HT1080 (cell line): ENCODE results near the gene GPR84.

RAMPAGE:
- cytosol, long total RNA: no peak
- long total RNA: no peak
- nucleus, long total RNA: no peak
Observed at GRCh38 chr12:53390521-53390907, 10.5 kb downstream of the SP1 start.

DNA sequence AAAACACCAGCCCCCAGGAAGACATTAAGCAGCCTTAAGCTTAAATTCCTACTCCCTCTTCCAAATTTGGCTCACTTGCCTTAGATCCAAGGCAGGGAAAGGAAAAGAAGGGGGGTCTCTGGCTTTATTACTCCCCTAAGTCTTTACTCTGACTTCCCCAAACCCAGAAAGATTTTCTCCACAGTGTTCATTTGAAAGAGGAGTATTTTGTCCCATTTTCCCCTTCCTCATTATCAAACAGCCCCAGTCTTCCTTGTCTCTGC is 8.4 kb upstream of the AMHR2 start:
RAMPAGE:
- cytosol, long total RNA: no peak
- long total RNA: no peak
- nucleus, long total RNA: no peak

GRCh38 chr12:53453098-53453917 is 1.4 kb downstream of the PCBP2 start:
RAMPAGE:
- cytosol, long total RNA: no peak
- long total RNA: no peak
- nucleus, long total RNA: no peak

RAMPAGE:
- cytosol, long total RNA: no peak
- long total RNA: no peak
- nucleus, long total RNA: no peak
Observed at GRCh38 chr12:53478968-53479871, 20.0 kb downstream of the MAP3K12 start.

RAMPAGE:
- cytosol, long total RNA: no peak
- long total RNA: no peak
- nucleus, long total RNA: no peak
Observed at GRCh38 chr12:53575460-53576309, 50.5 kb downstream of the ATF7 start.

GRCh38 chr12:53591949-53592335 is 34.2 kb downstream of the ATF7 start:
RAMPAGE:
- cytosol, long total RNA: no peak
- long total RNA: no peak
- nucleus, long total RNA: no peak

GRCh38 chr12:53659987-53660487 is 15.8 kb downstream of the ATP5MC2 start:
RAMPAGE:
- cytosol, long total RNA: no peak
- long total RNA: no peak
- nucleus, long total RNA: no peak

DNA sequence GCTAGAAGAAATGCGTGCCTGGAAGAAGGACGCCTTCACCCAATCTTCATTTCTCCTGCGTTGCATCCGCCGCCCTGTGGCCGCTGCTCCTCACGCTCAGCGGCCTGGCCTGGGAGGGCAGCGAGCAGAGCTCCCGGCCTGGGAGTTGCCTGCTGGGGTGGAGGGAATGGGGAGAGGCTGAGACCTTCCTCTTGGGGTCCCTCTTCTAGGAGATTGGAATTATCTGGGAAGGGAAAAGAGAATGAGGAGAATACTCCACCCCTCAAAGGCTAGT is 2.4 kb upstream of the HOXC12 start:
RAMPAGE:
- cytosol, long total RNA: no peak
- long total RNA: no peak
- nucleus, long total RNA: no peak

GRCh38 chr12:53990201-53990893 is 5.4 kb downstream of the HOXC10 start:
RAMPAGE:
- cytosol, long total RNA: no peak
- long total RNA: no peak
- nucleus, long total RNA: no peak

DNA sequence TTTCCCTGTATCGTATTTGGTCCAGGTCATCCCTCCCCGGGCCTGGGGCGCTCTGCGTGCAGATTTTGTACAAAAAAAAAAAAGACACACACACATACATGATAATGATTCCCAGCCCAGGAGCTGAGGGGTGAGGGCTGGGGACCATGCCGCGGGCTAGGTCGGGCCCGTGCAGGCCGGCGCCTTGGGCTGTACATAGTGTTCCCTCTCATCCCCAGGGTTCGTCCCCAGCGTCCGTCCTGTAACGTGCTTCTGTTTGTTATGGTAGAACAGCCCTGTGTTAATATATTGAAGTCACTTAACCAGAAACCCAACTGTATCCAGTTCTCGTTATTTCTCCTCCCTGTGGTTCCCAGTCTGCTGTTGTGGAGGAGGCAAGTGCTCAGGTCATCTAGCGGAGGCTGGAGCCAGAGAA is 3.1 kb downstream of the HOXC9 start:
RAMPAGE:
- cytosol, long total RNA: no peak
- long total RNA: no peak
- nucleus, long total RNA: no peak

RAMPAGE:
- cytosol, long total RNA: no peak
- long total RNA: no peak
- nucleus, long total RNA: no peak
Observed at GRCh38 chr12:54022633-54023289, 5.5 kb upstream of the HOXC6 start.

DNA sequence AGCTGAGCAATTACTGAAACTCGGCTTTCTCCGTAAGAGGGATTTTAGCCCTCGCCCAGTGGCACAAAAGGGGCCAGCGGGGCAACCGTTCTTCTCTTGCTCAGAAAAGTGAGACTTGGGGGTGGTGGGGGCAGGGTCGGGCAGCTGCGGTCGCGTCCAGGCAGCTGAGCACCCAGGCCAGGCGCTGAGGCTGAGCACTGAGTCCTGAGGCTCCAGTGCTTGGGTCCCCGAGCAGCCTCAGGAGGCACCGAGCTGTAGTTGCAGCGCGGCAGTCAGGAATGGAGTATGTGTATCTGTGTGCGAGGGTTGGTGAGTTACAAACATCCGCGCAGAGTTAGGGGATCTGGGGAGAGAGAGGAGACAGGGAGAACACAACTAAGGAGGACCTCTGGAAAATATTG is 4.1 kb upstream of the HOXC6 start:
RAMPAGE:
- cytosol, long total RNA: no peak
- long total RNA: no peak
- nucleus, long total RNA: no peak

RAMPAGE:
- cytosol, long total RNA: no peak
- long total RNA: no peak
- nucleus, long total RNA: no peak
Observed at GRCh38 chr12:54025426-54026052, 2.7 kb upstream of the HOXC6 start.

GRCh38 chr12:54029318-54030292 is 1.4 kb downstream of the HOXC6 start:
RAMPAGE:
- cytosol, long total RNA: no peak
- long total RNA: no peak
- nucleus, long total RNA: no peak

GRCh38 chr12:54051970-54052634 is 1.5 kb upstream of the HOXC4 start:
RAMPAGE:
- cytosol, long total RNA: no peak
- long total RNA: no peak
- nucleus, long total RNA: no peak

RAMPAGE:
- cytosol, long total RNA: no peak
- long total RNA: no peak
- nucleus, long total RNA: no peak
Observed at GRCh38 chr12:54077790-54078519, 24.3 kb downstream of the HOXC4 start.

GRCh38 chr12:54140745-54141473 is 47.9 kb downstream of the SMUG1 start:
RAMPAGE:
- cytosol, long total RNA: no peak
- long total RNA: no peak
- nucleus, long total RNA: no peak

GRCh38 chr12:54147463-54148084 is 41.2 kb downstream of the SMUG1 start:
RAMPAGE:
- cytosol, long total RNA: no peak
- long total RNA: no peak
- nucleus, long total RNA: no peak

DNA sequence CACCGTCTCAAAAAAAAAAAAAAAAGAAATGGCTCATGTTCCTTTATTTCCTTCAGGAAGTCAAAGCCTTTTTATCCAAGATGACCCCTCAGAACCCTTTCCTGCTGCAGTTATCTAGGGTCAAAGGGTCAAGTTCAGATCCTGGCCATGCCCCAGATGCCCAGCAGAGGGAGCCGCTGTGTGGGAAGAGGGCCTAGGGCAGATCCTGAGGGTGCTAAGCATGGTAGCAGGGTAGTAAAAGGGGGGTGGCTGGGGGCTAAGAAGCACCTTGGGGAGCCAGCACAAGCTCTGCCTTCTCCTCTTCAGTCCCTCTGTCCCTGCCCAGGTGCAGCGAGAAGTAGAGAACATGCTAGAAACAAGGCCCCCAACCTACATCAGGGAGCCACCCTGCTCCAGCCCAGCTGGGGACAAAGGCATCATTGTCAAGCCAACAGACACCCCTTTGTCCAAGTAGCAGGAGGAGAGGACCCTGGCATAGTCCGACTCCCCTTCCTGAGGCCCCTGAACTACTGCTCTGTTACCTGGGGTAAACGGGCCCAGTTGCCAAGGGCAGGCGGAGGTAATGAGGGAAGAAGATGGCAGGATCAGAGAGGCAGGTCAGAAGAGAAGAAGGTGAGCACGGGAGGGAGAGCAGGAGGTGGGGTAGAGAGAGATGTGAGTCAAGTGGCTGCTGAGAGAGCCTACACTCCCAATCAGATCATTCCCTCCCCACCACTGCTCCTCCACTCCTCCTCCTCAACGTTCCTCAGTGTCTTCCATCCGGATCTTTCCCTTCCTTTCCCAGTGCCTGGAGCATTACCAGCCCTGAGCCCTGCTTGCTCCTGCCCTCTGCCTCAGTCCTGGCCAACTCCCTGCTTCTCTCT is 6.4 kb downstream of the NFE2 start:
RAMPAGE:
- cytosol, long total RNA: no peak
- long total RNA: no peak
- nucleus, long total RNA: no peak

DNA sequence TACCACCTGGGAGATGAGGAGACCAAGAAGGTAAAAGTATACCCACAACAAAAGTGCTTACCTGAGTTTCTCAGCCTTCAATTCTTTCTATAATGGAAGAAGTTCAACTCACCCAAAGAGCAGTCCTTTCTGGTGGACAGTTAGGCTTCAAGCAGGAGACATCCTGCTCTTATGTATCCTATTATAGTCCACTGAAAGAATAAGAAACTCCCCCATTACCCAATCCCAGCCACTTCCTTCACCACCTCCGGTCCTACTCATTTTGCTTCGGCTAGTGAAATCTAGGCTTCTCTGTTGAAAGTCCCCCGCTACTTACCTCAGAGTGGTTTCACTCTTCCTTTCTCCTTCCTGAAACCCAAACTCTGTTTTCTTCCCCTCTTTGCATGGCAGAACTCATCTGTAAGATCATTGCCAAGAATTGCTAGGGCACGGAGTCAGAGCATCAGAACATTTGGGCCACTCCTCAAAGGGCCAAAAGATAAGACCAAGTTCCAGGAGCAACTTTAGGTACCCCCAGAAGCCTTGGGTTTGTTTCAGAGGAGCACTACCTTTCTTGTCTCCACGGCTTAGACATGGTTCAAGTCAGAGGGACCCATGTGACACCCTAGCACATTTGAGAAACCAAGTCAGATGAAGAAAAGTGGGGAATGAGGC is at the start of gene GPR84:
Gene GPR84, minus strand, starts transcription at position 155 of the 654 bp plus-strand sequence.
RAMPAGE:
- cytosol, long total RNA: no peak
- long total RNA: no peak
- nucleus, long total RNA: no peak